Measurements from ENCODE around the genes SLBP and TACC3.

- PRO-cap, result no peak
Observed at GRCh38 chr4:1200387-1200857, 28.0 kb upstream of the SPON2 start.

- PRO-cap, result no peak
Observed at GRCh38 chr4:1201866-1202694, 29.7 kb upstream of the SPON2 start.

DNA sequence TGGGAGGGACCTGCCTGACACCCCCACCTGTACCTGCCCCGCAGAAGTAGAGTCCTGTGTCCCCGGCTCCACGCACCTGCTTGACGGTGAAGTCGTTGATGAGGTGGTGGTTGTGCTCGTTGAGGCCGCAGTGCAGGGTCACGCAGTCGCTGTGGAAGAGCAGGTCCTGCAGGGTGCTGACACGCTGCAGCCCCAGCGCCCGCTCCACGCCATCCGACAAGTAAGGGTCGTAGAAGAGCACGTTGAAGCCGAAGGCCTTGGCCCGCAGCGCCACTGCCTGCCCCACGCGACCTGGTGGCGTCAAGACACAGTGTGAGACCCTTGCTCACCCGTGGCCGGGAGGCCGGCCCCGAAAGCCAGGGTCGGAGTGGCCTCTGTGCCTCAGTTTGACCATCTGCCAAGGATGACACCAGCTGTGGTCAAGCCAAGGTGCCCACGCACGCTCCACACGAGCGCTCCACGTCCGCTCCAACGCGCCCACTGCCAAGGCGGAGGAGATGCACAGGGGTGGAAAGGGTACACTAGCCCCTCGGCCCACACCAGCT, 32.9 kb downstream of the CTBP1 start:
- PRO-cap, result no peak

DNA sequence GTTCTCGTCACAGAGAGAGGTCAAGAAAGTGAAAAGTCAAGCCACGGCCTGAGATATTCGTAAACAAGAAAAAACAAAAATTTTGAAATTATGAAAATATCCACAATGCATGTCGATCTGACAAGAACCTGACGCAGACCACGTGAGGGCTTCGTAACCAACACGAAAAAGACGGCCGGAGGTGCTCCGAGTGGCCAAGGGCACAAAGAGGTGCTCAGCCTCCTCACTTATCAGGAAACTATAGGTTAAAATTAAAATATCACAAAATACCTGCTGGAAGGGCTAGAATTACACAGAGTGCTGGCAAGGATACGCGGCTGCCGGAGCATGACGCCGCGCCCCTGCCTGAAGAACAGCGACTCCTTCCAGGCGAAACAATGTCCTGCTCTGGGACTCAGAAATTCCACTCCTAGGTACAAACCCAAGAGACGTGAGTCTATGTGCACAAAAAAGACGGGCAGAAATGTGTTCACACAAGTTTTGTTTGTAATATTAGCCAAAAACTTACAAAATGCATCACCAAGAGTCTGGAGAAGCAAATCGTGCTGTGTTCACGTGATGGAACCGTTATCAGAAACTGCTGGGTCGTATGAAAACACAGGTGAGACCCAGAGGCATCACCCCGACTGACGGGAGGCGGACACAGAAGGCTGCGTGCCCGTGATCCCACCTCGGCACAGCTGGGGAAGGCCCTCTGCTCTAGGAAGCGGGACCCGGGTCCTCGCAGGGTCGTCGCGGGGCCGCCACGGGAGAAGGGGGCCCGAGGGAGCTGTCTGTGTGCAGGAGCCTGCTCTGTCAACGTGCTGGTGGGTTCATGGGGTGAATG, 27.7 kb downstream of the CTBP1 start:
- PRO-cap, result no peak

DNA sequence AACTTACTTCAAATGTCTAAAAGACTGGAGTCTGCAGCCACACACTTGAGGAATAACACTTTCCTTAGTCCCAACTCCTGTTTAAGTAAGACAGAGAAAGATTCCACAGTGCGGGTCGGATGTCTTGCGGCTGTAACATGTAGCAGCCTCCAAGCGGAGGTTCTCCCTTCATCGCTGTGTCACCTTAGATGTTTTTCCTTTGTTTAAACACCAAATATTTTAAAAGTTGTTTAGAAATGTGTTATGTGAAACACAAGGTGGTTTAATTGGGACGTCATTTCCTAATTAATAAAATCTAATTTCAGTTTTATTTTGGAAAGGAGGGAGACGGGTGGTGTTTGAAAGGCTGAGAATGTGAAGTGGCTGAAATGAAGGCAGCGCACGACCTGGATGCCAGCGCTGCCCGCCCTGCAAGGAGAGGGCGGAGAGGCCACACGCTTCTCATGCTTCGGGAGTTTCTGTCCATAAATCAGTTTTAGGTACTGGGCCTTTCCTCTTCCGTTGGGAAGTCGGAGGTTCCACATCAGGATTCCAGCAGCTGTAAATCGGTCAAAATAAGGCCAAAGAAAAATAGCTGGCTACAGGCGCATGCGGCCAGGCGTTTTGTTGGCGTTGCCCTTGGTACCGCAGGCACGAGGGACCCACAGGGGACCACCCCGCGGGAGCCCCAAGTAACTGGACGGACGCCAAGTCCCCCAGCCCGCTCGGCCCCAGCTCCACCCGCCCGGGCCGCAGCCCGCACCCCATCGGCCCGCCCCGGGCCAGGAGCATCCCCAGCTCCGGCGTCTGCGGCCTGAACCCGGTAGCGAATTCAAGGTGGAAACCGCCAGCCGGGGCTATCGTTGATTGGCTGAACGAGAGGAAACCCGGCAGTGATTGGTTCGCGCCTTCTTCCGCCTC, 563 bp upstream of the MAEA start:
- PRO-cap, result bidirectional peak, plus-strand start outside the sequence, minus-strand start at position 788 of the sequence

- PRO-cap, result no peak
Observed at GRCh38 chr4:1290011-1291082, 656 bp downstream of the MAEA start.

GRCh38 chr4:1556743-1557047, 127.4 kb downstream of the FAM53A start:
- PRO-cap, result no peak

GRCh38 chr4:1711884-1712578, at the start of gene SLBP:
Gene SLBP (minus strand): TSS chr4:1712319.
- PRO-cap, result bidirectional peak, plus-strand start at chr4:1711971, minus-strand start at chr4:1711941; bidirectional peak, plus-strand start at chr4:1712373, minus-strand start at chr4:1712319

GRCh38 chr4:1721413-1721837, at the start of gene TACC3:
Gene TACC3 (plus strand): TSS chr4:1721521.
- PRO-cap, result bidirectional peak, plus-strand start at chr4:1721493, minus-strand start at chr4:1721286

GRCh38 chr4:1739495-1740073, 18.3 kb downstream of the TACC3 start:
- PRO-cap, result no peak

DNA sequence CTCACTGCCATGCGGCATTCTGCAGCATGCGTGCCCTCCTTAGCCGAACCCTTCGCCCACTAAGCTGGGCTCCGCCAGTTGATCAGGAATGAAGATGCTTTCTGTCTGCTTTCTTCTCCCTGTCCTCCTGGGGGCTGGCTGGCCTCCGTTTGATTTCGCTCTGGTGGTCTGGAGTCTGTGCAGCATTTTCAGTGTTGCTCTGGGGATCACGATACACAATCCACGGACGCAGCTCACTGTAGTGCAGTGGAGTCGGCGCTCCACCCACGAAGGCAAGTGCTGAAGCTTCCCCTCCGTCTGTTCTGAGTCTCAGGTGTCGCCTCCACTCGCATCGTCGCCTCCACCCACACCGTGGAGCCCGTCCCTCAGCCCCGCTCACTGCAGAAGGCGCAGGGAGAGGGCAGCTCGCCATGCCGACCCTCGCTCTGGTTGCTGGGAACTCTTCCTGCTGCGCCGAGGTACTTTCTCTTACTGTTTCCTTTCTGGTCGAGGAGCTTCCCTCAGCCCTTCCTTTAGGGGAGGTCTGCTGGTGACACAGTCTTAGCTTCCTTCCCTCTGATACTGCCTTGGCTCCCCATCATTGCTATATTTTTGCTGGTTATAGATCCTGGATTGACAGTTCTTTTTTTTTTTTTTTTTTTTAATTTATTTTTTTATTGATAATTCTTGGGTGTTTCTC, 29.2 kb downstream of the LETM1 start:
- PRO-cap, result no peak

GRCh38 chr4:1864202-1864849, 6.9 kb upstream of the NSD2 start:
- PRO-cap, result no peak

GRCh38 chr4:2007857-2008446, 822 bp downstream of the NELFA start:
- PRO-cap, result no peak

DNA sequence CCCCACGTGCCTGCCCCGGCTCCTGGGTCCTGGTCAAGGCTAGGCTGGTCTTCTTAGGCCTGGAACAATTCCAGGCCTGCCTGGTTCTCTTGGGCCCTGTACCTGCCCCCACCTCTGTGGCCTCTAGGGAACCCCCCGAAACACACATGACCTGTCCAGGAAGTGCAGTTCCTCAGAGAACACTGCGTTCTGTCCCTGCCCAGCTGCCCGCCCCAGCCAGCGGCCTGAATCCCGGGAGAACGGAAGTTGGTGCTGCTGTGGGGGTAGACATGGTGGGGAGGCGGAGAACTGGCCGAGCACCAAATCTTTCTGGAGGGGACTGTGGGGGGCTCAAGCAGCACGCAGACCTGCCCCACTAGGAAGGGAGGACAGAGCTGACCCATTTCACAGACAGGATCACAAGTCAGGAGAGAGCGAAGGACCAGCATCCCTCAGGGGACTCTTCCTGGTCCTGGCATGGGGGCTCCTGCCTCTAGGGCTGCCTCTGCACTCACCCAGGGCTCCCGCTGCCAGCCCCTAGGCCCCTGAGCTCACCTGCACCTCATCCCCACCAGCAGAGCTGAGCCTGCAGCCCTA, 4.9 kb downstream of the MXD4 start:
- PRO-cap, result no peak

- PRO-cap, result no peak
Observed at GRCh38 chr4:2285054-2285727, 23.3 kb upstream of the MXD4 start.

- PRO-cap, result bidirectional peak, plus-strand start at chr4:2364912, minus-strand start at chr4:2364784
Observed at GRCh38 chr4:2364250-2365202, 53.9 kb downstream of the ZFYVE28 start.

GRCh38 chr4:2469334-2470334, 728 bp downstream of the RNF4 start:
- PRO-cap, result no peak

DNA sequence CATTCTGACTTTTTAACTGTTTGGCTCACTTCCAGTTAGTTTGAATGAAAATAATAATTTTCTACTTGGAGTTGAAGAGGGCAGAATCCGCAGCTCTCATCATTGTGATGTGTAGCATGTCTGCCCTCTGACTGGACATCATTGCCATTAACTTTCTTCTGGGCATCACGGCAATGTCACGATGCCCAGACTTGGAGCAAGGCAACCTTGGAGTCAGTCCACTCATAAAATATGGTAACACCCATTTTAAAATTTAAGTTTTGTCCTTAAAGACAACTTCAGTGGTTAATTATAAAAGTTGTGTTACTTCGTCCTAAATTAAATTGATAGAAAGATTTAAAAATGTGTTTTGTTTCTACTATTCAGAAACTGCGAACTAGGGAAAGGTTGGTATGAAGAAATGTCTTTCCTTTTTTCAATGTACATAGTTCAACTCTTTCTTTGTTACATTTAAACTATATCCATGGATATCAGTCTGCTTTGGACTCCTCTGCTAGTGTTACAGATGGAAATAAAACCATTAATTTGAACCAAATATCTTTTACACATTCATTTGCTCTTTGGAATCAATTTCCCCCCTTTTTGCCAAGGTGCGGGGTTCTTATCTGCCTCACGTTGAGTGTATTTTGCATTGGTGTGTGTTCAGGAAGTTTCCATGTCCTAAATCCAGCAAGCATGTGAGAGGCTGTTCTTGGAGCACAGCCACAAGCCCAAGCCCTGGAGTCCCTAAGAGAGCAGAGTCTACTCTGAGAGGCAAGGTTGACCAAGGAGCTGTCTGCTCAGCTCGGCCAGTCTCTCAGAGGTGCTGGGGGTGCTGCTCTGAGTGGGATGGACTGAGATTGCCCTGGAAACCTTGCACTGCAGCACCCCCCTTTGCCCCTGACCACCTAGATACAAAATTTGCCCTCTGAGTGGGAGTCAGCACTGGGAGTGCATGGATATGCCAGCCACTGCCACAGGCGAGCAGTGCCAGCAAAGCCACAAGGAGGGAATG, 20.8 kb upstream of the FAM193A start:
- PRO-cap, result no peak

DNA sequence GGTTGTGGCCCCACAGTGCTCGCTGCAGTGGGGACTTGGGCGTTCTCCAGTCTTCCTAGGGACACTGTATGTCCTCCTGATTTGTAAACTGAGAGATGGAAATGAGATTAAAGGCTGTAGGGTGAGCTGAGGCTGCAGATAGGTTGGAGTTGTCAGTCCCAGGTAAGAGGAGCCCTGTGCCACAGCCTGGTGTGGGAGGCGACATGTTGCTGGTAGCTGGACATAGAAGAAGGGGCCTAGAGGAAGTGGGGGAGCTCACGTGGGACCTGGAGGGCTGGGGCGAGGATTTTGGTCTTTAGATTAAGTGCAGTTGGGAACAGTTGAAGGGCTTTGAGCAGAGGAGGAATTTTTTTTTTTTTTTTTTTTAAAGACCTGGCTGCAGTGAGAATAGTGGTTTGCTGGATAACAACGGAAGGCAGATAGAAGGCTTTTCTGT, 36.0 kb downstream of the FAM193A start:
- PRO-cap, result no peak

DNA sequence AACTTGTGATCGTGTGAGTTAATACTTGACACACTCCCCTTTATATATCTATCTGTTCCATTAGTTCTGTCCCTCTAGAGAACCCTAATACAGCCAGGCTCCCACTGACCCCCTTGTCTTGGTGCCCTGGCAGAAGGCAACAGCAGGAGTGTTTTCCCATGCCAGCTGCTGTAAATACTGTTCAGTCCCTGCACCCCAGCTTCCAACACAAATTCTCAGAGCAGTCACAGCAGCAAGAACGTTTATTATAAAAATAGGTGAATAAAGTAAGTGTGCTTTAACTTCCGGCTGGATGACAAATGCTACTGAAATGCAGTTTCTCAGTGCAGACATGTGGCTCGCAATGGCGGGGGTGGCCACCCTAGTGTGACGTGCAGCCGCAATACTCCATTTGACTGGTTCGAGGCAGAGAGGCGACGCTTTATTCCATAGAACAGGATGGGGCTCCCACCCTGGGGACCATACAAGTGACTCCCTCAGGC, 14.7 kb downstream of the TNIP2 start:
- PRO-cap, result no peak